Glomerular endothelial cell (primary cell): ENCODE data around the gene CYP2R1.

DNA sequence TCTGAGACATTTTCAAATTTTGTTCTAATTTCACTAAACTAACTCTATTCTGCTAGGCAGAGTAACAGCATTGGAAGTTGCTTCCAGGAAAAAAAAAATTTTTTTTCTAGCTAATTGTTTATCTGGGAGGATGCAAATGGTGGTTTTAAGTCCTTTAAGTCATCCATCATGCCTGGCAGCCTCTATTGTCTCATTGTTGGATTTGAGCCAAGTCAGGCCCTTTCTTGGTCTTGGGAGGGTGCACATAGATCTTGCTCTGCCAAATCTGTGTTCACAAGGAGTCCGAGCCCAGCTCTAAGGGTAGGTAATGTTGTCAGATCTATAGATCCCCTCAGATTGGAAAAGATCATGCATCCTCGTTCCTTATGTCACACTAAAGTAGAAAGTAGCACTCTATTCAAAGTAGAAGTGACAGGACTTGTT, 166.2 kb upstream of the RASSF10 start:
- RAMPAGE, long total RNA = no peak

DNA sequence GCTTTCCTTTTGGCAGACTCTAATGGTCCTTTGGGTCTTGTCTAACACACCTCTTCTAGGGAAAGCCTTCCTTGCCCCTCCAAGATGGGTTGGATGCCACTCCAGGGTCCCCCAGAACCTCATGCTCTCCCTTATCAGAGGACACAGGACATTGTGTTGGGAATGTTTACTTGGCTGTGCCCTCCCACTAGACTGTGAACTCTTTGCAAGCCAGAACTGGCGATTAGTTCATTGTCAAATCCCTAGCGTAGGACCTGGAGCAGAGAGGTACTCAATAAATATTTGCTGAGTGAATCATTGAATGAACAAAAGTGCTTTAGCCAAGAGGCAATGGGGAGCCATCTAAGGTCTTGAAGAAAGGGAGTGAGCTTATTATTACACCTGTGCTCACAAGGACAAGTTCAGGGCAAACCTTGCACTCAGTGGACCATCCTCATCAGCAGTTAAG, 1.2 kb upstream of the RASSF10 start:
- RAMPAGE, long total RNA = no peak

DNA sequence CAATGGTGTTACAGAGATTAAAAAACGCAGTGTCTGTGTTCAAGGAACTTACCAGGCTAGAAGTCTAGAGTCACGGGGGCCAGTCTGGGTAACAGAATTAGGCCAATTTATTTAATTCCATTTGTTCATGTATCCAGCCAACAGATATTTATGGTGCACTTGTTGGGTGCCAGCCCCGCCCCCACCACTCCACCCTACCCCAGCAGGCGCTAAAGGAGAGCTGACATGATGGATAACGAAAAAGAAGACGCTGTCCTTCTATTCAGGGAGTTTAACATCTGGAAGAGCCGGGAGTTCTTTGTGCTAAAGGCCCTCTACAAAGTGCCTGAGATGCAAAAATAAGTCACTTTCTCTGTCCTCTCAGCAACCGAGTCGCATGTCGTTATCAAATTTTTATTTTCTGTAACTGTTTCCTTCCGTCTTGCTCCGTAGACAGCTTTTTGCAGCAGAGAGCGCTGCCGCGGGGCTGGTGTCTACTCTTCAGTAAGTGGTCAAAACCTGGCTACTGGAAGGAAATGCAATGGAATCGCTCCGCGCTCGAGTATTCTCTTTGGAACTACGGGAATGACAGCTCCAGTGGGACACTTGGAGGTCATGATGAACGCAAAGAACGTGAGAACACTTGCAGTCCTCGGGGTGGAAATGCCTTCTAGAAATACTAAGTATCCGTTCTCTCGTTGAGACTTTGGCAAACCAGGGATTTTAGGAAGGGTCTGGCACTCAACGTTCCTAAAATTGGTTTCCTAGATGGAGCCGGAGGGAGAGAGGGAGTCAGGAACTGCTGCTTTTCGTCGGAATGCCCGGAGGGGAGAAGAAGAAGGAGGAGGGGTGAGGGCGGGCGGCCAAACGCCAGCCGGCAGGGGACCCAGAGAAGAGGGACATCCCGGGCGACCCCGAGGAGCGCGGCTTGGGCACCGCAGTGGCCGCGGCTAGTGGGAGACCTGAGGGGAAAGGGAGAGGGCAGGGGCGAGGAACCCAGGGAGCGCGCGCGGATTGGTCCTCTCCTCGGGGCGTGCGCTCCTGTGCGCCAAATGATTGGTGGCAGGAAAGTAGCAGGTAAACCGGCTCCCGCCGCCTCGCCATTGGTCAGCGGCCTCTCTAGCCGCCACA, 774 bp upstream of the BMAL1 start:
- RAMPAGE, long total RNA = no peak

DNA sequence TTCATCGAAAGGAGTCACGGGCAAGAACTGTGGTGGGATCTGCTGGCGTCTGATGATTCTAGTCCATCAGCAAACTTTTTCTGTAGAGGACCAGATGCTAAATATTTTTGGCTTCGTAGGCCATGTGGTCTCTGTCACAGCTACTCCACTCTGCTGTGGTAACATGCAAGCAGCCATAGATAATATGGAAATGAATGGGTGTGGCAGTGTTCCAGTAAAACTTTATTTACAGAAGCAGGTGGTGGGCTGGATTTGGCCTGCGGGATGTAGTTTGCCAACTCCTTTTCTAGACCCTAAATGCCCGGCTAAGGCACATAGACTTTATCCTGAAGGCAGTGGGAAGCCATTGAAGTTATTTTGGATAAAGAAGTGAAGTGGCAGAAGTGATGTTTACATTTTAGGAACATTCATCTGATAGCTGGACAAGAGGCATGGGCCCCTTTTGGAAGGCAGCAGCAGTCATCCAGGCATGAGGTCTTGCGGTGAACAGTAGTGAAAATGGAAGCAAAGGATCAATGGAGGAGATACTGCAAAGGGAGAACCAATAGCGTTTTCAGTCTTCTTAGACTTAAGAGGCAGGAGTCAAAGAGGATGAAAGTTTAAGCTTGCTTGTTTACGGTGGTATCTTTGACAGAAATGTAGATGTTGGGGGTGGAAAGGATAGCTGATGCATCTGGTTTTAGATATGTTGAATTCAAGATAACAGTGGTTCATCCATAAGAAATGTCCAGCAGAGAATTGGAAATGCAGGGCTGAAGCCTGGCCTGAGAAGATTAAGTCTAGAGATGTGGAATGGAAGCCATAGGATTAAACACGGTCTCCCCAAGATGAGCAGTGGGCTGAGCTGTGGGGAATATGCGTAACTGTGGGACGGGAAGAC, 33.1 kb downstream of the BMAL1 start:
- RAMPAGE, long total RNA = no peak

- RAMPAGE, long total RNA = no peak
Measured at GRCh38 chr11:13357794-13358124, 80.2 kb downstream of the BMAL1 start.

DNA sequence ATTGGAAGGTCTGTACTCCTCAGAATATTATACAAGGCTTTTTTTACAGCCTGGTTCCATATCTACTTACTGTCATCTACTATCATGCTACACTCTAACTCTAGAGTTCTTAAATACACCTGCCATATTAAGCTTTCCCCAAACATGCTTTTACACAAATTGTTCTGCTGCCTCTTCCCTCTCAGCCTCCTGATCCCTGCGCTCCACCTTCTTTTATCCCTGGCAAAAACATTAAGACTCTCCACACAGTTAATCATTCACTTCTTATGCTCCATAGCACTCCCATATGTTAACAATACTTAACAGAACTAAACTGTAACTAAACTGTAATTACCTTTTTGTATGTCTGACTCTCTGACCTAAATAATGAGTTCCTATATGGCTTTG, 71.9 kb downstream of the BTBD10 start:
- RAMPAGE, long total RNA = no peak

GRCh38 chr11:13463610-13464089, 628 bp upstream of the BTBD10 start:
- RAMPAGE, long total RNA = no peak

GRCh38 chr11:13669215-13669664, 772 bp downstream of the FAR1 start:
- RAMPAGE, long total RNA = no peak

DNA sequence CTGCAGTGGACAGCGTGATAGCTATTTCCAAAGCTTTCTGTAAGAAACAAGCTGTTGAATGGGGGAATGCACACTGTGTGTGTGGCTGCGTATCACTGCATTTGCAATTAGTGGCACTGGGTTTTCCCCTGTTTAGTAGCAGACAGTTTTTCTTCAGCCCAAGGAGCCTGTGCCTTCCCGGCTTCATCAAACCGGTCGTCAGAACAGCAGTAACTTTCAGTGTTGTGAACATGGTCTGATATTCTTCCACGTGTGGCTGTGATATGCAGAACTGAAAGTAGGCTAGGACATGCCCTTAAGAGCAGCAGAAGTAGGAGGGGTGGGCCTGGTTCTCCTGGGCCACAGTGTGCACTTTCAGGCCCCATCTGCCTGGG, 121.4 kb downstream of the RRAS2 start:
- RAMPAGE, long total RNA = no peak

GRCh38 chr11:14334616-14335827, 24.0 kb downstream of the RRAS2 start:
- RAMPAGE, long total RNA = no peak

- RAMPAGE, long total RNA = no peak
Measured at GRCh38 chr11:14350281-14350812, 8.6 kb downstream of the RRAS2 start.

- RAMPAGE, long total RNA = no peak
Measured at GRCh38 chr11:14422240-14422880, 63.4 kb upstream of the RRAS2 start.

GRCh38 chr11:14645267-14645521, 1.6 kb downstream of the PDE3B start:
- RAMPAGE, long total RNA = no peak

- RAMPAGE, long total RNA = no peak
Measured at GRCh38 chr11:14891896-14892830, at the start of gene CYP2R1. Gene CYP2R1, minus strand, starts transcription at chr11:14892231.

GRCh38 chr11:14974690-14975083, 2.5 kb upstream of the CALCA start:
- RAMPAGE, long total RNA = no peak

- RAMPAGE, long total RNA = no peak
Measured at GRCh38 chr11:15074429-15075403, 1.3 kb downstream of the CALCB start.

DNA sequence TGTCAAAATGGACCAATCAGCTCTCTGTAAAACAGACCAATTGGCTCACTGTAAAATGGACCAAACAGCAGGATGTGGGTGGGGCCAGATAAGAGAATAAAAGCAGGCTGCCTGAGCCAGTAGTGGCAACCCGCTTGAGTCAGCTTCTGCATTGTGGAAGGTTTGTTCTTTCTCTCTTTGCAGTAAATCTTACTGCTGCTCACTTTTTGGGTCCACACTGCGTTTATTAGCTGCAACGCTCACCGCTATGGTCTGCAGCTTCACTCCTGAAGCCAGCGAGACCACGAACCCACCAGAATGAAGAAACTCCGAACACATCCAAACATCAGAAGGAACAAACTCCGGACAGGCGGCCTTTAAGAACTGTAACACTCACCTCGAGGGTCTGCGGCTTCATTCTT, 447.0 kb downstream of the INSC start:
- RAMPAGE, long total RNA = no peak

DNA sequence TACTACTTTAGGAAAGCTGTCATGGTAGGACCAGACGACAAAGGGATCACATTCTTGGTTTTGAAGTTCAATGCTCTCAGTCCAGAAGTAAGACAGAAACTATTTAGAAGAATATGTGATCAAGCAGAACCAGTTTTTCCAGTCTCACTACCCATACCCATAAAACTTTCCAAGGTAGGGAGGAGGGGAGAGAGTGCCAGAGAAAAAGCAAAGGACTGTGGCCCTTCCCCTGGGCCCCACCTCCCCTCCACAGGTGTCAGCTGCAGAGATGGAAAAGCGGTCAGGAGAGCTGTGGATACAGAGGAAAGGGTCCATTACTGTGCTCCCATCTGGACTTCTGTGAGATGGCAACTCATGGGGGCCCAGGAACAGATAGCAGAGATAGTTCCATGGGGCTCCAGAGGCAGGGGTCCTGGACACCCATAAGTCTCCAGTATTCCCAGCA, 587.1 kb downstream of the SOX6 start:
- RAMPAGE, long total RNA = no peak

GRCh38 chr11:15849129-15849676, 507.1 kb downstream of the SOX6 start:
- RAMPAGE, long total RNA = no peak

- RAMPAGE, long total RNA = no peak
Measured at GRCh38 chr11:16193636-16194554, 162.5 kb downstream of the SOX6 start.